Temporal lobe (tissue), 2 donors: ENCODE measurements around the genes HNRNPR and PITHD1.

DNA sequence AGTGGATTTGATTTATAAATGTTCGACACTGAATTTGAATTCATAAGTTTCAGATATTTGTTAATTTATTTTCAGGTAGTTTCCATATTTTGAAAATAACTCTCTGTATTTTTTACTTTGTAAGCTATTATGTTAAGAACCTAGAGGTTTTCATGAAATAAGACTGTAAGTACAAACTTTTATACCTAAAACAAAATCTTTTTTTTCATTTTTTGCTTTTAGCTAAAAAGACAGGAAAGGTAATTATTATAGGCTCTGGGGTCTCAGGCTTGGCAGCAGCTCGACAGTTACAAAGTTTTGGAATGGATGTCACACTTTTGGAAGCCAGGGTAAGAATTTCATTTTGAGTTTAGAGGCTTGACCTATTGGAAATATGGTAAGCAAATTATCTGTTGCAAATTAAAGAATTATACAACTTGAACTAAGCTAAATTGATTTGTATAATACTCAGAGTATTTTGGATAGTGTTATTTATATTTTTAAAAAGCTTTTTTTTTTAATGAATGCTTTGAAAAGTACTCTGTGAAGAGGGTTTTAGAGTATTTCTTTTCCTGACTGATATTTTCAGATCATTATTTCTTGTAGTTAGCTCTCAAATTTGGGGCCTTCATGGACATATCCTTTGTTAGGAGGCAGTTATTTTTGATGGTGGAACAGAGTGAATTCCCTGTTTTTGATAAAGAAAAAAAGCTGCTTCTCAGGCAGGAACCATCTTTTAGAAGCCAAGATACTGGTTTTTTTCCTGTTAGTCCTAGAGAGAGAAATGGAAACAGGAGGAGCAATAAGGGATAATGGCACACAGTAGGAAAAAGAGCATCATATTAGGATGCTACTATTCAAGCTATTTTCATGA, 36.7 kb downstream of the KDM1A start:
- RAMPAGE, long total RNA, result no peak

GRCh38 chr1:23085138-23086271, 66.2 kb downstream of the KDM1A start:
- RAMPAGE, long total RNA, result no peak

DNA sequence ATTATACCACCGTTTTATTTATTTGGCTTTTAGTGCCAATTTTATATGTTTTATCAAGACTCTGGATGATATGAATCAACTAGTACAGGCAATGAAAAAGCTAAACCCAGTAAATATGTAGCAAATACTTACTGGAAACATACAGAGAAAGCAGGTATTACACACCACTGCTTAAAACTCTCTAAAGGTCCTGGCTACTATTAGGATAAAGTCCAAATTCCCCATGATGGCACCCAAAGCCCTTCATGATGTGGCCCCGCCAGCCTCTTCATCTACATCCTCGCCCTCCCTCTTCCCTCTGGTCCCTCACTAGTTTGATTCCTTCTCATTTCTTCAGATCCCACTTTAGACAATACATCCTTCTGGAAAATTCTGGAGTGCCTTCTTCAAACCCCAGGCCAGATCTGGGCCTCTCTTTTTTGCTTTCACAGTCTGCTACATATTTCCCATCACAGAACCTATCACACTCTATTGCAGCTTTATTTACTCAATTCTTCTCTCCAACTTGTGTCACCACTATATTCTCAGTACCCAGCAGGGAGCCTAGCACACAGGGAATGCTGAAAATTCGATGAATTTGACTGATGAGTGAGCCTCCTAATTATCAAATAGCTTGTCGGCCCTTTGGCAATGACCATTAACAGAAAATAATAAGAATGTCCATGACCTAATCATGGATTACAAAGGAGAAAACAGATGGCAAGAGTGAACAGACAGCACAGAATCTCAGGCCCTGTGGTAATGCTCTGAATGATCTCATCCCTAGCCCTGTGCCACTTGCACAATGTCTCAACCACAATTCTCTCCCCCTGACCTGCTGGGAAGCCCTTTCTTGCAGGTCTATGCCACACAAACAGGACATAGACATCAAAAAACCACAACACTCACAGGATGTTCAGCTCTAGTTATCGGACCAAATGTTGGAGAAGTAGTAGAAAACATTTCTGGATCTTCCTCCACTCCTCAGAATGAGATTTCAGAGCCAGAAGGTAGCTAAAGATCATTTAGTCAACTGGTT, 80.7 kb downstream of the KDM1A start:
- RAMPAGE, long total RNA, result no peak

GRCh38 chr1:23318464-23318835, 25.6 kb downstream of the HNRNPR start:
- RAMPAGE, long total RNA, result no peak

DNA sequence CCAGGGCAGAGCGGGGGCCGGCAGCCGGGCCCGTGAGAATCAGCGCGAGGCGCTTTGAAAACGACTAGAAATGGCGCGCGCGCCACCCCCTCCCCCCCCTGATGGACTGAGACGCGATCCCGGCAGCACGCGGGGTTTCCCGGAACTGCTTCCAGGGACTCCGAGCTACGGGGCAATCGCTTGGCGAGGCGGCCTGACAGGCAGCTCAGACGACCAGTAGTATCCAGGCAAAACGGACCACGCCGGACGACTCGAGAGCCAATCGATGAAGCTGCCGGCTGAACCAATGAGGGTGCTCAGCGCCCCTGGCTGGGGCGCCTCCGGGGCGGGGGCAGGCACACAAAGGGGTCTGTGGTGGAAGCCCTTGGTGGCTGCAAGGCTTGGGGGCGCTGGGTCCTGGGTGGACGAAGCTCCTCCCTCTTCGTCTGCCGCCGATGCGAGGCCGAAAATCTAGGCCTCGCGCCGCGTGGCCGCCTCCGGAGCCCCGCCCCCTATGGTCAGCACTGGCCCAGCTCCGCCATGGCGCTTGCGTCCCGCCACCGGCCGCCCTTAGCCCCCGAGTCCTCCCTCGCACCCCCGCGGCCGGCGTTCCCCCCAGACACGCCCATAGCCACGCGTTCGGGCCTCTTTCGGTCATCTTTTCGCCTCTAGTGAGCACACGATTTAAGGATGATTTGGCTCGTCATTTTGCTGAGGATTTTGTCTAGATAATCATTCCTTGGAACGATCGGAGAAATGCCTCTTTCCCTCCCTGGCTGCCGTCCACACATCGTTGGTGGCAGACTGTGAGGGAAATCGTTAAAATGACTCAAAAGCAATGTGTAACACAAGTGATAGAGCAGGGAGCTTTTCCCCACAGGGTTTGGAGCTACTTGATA, at the start of gene HNRNPR:
Gene HNRNPR (minus strand): TSS at position 75 of the 878 bp plus-strand sequence.
- RAMPAGE, long total RNA, result start-site peak on the minus strand centred at position 78 of the sequence, 75 bp wide, 1,213 and 658 reads in 2 replicates

GRCh38 chr1:23368622-23369316, 867 bp downstream of the ZNF436 start:
- RAMPAGE, long total RNA, result start-site peak on the plus strand at chr1:23368941-23369002, 18 and 17 reads in 2 replicates

- RAMPAGE, long total RNA, result no peak
These were observed 17.3 kb downstream of the TCEA3 start for GRCh38 chr1:23407099-23407814.

- RAMPAGE, long total RNA, result no peak
These were observed 17.8 kb upstream of the TCEA3 start for GRCh38 chr1:23442421-23442745.

- RAMPAGE, long total RNA, result no peak
These were observed 334 bp upstream of the ID3 start for GRCh38 chr1:23559731-23559938.

DNA sequence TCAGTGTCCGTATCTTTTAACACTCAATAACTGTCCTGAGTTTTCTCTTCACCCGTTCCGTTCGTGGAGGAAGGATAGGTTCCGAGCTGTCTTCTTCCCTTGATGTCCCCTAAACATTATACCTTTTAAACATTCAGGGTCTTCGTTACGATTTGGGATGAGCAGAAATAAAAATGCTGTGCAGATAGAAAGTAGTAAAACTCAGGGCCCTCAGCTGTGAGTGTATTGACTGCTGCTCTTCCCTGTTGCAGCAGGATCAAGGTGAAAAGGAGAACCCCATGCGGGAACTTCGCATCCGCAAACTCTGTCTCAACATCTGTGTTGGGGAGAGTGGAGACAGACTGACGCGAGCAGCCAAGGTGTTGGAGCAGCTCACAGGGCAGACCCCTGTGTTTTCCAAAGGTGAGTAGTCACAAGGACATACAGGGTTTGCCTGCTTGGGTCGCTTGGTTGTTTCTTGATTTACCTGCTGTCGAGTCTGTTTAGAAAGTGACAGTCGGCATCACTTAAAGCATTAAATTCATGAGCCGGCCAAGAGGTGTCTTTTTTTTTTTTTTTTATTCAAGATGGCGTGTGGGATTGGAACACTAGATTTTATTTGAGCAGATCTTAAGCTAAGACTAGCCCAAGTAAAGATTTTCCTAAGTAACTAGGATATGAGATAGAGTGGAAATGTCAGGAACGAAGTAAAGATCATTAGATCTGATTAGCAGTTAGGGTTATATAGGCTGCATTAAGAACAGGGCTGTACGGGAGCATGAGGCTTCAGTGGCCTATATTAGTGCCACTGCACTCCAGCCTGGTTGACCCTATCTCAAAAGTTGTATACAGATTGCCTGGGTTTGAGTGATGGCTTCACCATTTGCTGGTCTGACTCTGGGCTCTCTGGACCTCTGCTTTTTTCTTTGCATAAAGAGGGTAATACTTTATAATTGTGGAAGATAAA, 1.0 kb downstream of the RPL11 start:
- RAMPAGE, long total RNA, result no peak

- RAMPAGE, long total RNA, result no peak
These were observed 2.0 kb downstream of the RPL11 start for GRCh38 chr1:23693456-23694083.

DNA sequence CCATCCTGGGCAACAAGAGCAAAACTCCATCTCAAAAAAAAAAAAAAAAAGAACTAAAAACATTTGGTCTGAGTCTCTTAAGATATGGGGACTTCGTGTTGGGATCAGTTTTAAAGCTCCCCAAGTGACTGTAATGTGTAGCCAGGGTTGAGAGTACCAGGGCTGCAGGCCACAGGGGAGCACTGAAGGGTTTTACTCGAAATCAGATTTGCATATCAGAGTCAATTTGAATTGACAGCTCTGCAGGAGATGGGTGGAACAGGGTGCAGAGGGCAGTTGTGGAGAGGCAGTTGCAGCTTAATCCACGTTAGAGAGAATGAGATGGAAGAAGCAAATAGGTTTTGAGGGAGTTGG, 20.7 kb upstream of the ELOA start:
- RAMPAGE, long total RNA, result no peak

DNA sequence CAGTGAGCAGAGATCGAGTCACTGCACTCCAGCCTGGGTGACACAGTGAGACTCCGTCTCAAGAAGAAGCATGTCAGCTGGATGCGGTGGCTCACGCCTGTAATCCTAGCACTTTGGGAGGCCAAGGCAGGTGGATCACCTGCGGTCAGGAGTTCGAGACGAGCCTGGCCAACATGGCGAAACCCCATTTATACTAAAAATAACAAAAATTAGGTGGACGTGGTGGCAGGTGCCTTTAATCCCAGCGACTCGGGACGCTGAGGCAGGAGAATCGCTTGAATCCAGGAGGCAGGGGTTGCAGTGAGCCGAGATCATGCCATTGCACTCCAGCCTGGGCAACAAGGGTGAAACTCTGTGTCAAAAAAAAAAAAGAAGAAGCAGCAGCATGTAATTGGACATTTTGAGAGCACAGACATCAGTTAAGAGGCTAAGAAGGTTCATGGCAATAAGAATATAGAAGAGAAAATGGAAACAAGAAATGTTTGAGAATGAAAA, 11.9 kb upstream of the ELOA start:
- RAMPAGE, long total RNA, result no peak

GRCh38 chr1:23743641-23744327, 513 bp downstream of the ELOA start:
- RAMPAGE, long total RNA, result no peak

DNA sequence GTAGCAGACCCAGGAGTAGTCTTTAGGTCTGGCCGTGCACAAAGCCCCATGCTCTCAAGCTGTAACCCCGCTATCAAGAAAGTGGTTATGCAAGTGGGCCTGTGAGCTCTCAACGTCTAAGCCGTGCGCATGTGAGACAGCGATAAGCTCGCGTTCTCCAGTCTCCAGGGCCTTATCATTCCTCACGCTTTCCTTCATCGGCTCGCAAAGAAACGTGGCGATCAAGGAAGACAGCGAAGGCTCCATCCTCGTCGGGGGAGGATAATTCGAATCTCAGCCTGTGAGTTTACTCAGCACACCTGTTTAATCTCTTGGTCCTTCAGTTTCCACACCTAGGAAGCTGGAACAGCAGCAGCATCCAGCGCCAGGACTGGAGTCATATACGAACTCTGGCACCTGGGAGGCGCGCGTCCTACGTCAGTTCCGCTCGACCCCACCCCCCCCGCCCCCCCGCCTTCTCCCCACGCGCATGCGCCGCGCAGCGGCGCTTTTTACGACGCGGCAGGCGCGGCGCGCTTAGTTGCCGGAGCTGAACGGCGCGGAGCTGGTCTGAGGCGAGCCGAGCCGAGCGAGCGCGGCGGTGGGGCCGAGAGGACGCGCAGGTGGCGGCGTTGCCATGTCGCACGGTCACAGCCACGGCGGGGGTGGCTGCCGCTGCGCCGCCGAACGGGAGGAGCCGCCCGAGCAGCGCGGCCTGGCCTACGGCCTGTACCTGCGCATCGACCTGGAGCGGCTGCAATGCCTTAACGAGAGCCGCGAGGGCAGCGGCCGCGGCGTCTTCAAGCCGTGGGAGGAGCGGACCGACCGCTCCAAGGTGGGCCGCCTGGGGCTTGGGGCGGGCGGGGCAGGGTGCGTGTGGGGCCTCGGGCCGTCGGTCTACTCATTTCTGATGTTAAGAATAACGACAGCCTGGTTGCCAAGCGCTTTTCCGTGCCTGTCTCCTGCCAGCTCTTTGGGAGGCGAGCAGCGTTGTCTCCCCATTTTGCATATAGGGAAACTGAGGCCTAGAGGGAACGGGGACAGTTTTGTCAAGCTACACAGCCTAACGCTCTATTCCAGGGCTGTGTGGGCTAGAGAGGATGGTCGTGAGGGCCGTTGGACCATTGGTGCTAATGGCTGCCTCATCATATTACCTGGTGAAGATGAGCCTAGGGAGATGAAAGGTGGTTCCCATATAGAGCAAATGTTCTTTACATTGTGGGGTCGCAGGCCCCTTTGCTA, at the start of gene PITHD1:
Gene PITHD1 (plus strand): TSS at position 519 of the 1,221 bp plus-strand sequence.
- RAMPAGE, long total RNA, result start-site peak on the minus strand centred at position 410 of the sequence, 40 bp wide, 9 and 17 reads in 2 replicates

DNA sequence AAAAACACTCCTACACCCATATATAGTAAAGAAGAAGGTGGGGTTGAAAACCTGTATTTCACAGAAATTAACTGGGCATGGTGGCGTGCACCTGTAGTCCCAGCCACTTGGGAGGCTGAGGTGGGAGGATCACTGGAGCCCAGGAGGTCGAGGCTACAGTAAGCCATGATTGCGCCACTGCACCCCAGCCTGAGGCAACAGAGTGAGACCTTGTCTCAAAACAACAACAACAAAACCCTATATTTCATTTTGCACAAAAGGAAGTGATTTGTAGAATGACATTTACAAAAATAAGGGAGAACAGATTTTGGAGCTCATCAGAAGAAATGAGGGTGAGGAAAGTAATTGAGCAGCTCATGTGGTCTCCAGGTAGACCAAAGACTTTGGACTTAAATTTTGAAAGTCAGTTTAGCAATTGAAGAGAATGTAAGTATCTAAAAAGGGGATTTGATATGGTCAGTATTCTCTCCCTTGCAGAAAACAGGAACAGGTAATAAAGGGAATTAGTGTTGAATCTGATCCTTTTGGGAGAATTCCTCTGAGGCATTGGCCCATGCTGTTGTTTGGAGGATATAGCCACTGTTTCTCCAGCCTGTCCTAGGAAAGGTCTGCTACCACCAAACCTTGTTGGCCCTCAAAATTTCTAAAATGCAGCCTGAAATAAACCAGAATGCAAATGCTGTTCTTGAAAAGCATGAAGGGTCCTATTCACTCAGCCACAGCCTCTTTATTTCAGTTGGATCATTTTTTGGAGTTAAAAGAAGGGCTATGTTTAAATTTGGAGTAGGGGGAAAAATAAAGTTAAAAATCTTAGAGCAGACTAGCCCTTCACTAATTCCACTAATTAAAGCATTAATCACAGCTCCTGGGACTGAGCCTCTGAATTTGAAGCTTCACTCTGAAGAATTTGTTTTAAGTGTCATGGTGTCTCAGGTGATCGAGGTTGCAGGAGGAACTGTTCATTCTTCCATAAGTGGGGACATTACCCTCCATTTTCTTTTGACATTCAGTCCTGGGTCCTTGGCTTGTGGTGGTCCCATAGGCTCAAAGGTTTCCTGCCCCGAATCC, 1.9 kb upstream of the LYPLA2 start:
- RAMPAGE, long total RNA, result no peak

DNA sequence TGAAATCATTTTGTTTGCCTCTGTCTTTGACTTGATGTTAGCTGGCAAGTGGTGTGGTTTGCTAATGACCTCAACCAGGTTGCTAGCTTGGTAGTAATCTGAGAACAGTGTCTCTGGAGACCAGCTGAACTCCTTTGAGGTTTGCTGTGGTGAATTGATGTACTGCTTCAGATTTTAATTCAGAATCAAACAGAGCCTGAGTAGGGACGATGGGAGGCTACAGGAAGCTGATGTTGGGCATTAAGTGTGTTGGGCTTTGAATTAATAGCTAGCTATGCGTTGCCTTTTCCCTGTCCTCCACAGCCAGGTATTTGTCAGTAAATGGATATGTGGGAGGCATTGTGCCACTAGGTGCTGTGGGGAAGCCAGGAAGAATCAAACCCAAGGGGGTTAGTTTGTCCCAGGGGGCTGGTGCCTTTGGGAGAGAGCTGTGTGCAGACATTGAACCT, 23.4 kb upstream of the SRSF10 start:
- RAMPAGE, long total RNA, result no peak

DNA sequence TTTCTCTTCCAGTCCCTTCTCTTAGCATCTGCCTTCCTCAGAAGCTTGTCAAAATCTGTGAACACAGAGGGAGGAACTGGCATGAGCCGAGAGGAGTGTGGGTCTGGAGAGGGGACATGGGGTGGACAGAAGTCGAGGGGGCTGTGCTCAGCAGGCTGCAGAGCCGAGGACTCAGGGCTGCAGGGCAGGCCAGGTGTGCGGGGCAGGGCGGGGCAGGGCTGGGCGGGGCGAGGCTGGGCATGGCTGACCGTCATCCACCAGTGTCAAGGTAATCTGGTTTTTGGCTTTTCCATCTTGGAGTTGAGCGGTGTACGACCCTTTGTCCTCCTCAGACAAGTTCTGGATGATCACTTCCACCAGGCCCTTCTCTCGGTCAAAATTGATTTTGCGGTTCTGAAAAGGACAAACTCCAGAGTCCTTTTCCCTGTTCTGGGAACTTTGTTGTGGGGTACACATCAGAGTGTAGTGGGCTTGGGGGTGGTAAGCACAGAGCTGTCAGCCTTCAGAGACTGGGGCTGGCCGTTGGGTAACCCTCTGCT, 43.9 kb downstream of the MYOM3 start:
- RAMPAGE, long total RNA, result no peak

- RAMPAGE, long total RNA, result no peak
These were observed 4.1 kb downstream of the MYOM3 start for GRCh38 chr1:24107747-24108288.

- RAMPAGE, long total RNA, result no peak
These were observed 7.4 kb upstream of the IL22RA1 start for GRCh38 chr1:24150133-24150881.